Spleen (tissue), 7 donors: ENCODE measurements around the genes IGFBP1 and TNS3.

- PRO-cap, 4 experiments: no peak in any of the 4 experiments
- RAMPAGE, long total RNA, 4 experiments: no peak in any of the 4 experiments
These were observed 6.3 kb downstream of the PPIA start for GRCh38 chr7:44802656-44803292.

- PRO-cap, 4 experiments: no peak in any of the 4 experiments
- RAMPAGE, long total RNA, 4 experiments: no peak in any of the 4 experiments
These were observed 10.4 kb upstream of the NACAD start for GRCh38 chr7:45098973-45099767.

GRCh38 chr7:45108126-45109502 is 2.9 kb downstream of the TBRG4 start:
- PRO-cap, 4 experiments: no peak in any of the 4 experiments
- RAMPAGE, long total RNA, 4 experiments: no peak in any of the 4 experiments

DNA sequence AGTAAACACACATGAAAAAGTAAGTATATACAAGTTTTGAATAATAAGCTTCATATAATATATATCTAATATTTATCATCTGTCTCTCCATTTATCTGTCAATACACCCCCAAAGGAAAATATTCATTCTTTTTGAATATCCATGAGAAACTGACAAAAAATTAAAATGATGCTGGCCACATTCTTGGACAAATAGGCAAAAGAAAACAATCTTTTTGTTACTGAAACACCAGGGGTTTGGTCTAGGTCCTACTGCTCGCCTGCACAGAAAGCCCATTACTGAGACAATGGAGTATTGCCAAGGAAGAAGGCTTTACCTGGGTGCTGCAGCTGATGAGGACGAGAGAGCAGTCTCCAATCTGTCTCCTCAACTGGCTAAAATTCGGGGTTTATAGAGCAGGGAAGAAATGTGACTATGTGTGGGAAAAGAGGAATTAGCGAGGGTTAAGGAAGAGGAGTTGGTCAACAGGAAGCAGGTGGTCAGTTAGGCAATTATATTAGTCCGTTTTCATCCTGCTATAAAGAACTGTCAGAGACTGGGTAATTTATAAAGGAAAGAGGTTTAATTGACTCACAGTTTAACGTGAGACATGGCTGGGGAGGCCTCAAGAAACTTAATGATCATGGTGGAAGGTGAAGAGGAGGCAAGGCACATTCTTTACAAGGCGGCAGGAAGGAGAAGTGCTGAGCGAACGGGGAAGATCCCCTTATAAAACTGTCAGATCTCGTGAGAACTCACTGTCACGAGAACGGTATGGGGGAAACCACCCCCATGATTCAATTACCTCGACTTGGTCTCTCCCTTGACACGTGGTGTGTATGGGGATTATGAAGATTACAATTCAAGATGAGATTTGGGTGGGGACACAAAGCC is 34.9 kb downstream of the RAMP3 start:
- PRO-cap, 4 experiments: no peak in any of the 4 experiments
- RAMPAGE, long total RNA, 4 experiments: start-site peak on the minus strand in 2 of 4 experiments, centred at position 391 of the sequence, 25 to 56 reads per replicate

GRCh38 chr7:45563922-45564495 is 10.2 kb upstream of the ADCY1 start:
- PRO-cap, 4 experiments: no peak in any of the 4 experiments
- RAMPAGE, long total RNA, 4 experiments: no peak in any of the 4 experiments

DNA sequence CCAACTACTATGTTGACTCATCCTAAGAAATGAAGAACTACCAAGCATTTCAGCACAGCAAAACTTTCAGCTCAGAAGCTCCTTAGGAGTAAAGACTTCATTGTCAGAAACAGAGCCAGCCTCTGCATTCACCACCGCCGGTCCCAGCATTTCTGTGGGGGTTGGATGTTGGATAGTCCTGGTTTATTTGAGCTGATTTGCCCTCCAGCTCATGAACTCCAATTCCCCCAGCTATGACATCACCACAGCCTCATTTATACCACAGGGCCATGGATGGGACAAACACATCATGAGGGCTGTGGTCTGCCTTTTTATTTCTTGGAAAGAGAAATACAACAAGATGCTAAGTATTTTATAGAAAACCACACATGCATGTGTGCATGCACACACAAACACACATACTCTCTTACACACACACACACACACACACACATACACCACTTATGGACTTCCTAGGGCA is 123.6 kb downstream of the ADCY1 start:
- PRO-cap, 4 experiments: no peak in any of the 4 experiments
- RAMPAGE, long total RNA, 4 experiments: no peak in any of the 4 experiments

DNA sequence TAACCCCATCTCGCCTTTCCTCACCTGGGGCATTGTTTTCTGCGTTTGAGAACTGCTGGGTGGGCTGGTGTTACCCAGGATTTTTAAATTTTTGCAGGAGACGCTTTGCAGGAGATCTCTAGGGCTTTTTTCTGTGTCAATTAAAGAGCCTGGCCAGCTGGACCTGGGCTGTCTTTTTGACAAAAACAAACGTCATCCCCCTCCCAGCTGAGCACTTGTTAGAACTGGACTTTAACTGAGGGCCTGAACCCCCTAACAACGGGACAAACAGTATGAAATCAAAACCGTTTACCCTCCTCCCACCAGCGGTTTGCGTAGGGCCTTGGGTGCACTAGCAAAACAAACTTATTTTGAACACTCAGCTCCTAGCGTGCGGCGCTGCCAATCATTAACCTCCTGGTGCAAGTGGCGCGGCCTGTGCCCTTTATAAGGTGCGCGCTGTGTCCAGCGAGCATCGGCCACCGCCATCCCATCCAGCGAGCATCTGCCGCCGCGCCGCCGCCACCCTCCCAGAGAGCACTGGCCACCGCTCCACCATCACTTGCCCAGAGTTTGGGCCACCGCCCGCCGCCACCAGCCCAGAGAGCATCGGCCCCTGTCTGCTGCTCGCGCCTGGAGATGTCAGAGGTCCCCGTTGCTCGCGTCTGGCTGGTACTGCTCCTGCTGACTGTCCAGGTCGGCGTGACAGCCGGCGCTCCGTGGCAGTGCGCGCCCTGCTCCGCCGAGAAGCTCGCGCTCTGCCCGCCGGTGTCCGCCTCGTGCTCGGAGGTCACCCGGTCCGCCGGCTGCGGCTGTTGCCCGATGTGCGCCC is at the start of gene IGFBP1:
Gene IGFBP1 (plus strand): TSS at position 454 of the 811 bp plus-strand sequence.
- PRO-cap, 4 experiments: no peak in any of the 4 experiments
- RAMPAGE, long total RNA, 4 experiments: no peak in any of the 4 experiments

- PRO-cap, 4 experiments: no peak in any of the 4 experiments
- RAMPAGE, long total RNA, 4 experiments: start-site peak on the plus strand in 3 of 4 experiments, at chr7:45940415-45940682 at its widest, 17 to 52 reads per replicate
These were observed 19.3 kb upstream of the IGFBP3 start for GRCh38 chr7:45940247-45940954.

DNA sequence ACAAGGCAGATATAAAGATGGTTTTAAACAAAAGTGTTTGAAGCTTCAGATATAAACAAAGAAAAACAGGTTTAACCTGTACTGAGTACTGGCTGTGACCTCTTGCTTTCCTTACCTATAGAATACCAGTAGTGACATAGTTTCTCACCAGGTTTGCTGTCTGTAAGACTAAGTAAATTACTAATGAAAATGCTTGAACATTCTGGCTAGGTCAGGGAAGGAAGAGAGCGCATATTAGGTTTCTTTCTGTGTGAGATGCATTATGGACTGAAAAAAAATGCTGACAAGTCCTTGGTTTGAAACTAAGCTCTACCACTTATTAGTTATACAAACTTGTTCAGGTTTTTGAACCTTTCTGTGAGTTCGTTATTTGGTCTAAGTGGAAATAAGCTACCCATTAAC is 360.2 kb upstream of the IGFBP3 start:
- PRO-cap, 4 experiments: no peak in any of the 4 experiments
- RAMPAGE, long total RNA, 4 experiments: no peak in any of the 4 experiments

DNA sequence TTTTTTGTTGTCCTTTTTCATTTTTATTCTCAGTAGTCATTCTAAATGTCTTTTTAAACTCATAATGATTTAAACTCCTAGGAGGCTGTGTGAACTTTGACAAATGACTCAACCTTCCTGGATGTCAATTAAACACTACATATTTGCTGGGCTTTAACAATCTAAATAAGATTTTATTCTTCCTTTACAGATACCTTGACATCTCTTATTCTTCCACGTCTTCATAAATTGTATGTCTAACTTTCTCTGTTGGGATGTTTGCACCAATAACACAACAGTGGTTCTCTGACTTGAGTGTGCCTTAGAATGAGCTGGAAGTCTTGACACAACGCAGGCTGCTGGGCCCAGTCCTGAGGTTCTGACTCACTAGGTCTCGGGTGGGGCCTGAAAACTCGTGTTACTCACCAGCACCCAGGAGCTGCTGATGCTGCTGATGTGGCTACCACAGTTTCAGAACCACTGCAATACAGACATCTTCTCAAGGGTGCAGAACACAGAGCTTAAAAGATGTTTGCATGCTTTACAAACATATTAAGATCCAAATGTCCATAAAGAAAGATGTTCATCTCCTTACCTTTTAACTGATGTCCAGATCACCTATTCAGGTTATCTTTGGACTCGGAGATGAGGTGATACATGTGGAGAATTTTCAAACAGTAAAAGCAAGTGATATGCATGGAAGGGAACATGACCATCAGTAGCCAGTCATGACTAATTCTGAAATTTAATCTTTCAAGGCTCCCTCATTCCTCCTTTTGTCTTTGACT is 565.8 kb upstream of the IGFBP3 start:
- PRO-cap, 4 experiments: no peak in any of the 4 experiments
- RAMPAGE, long total RNA, 4 experiments: no peak in any of the 4 experiments

- PRO-cap, 4 experiments: no peak in any of the 4 experiments
- RAMPAGE, long total RNA, 4 experiments: no peak in any of the 4 experiments
These were observed 647.4 kb upstream of the IGFBP3 start for GRCh38 chr7:46568428-46568818.

DNA sequence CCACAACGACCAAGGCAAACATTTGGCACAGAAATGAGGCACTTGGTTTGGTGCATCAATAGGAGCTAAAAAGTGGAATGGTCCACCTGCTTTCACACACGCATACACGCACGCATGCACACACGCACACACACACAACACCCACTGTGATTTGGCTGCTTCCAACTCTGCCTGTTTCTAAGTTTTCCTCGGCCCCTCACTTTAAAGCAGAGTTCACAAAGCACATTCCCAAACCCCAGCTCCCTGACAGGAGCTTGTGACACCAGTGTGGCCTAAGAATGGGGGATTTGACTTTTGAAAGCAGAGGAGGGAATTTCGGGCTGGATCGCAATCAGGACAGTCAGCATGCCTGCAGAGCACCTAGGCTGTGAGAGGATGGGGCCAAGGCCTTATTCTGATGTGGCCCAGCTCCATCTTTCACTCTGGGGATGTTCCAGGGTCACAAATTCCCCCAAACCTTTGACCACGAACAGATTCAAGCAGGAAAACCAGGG is 305.7 kb downstream of the TNS3 start:
- PRO-cap, 4 experiments: no peak in any of the 4 experiments
- RAMPAGE, long total RNA, 4 experiments: no peak in any of the 4 experiments

- PRO-cap, 4 experiments: no peak in any of the 4 experiments
- RAMPAGE, long total RNA, 4 experiments: no peak in any of the 4 experiments
These were observed 254.6 kb downstream of the TNS3 start for GRCh38 chr7:47327223-47327845.

- PRO-cap, 4 experiments: no peak in any of the 4 experiments
- RAMPAGE, long total RNA, 4 experiments: no peak in any of the 4 experiments
These were observed 240.2 kb downstream of the TNS3 start for GRCh38 chr7:47341517-47342373.

DNA sequence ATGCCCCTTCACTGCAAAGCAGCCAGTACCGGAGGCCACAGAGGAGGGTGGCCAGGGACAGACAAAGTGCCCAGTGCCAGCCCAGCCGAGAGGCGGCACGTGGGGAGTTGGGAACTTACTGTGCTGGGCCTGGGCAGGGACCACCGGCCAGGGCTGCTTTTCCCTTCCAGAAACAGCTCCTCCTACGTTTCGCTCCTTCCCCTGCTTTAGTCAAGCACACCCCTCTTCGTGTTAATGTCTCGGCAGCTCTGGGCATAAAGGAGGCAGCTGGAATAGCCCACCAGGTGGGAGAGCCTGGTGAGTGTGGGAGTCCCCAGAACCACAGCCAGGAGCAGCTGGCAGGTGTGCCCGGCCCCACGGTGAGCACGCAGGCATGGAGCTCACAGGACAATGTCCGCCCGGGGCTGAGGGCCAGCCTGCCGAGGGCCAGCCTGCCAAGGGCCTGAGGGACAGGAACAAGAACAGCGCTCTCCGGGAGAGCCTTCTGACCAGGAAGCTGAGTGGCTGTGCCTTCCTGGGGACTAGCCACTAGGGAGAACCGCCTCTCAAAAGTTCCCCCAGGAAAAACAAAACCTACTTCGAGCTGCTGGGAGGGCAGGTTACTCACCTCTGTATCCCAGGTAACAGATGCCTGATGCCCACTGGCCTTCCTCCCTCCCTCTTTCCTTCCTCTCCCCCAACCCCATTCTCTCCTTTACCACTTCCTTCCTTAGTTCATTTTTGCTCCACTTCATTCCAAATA is 128.9 kb downstream of the TNS3 start:
- PRO-cap, 4 experiments: peak in 2 of 4 experiments; most common plus-strand start position 576 of the sequence (in 1); most common minus-strand start position 392 of the sequence (in 1)
- RAMPAGE, long total RNA, 4 experiments: no peak in any of the 4 experiments

- PRO-cap, 4 experiments: no peak in any of the 4 experiments
- RAMPAGE, long total RNA, 4 experiments: no peak in any of the 4 experiments
These were observed 46.6 kb downstream of the TNS3 start for GRCh38 chr7:47535326-47535624.

DNA sequence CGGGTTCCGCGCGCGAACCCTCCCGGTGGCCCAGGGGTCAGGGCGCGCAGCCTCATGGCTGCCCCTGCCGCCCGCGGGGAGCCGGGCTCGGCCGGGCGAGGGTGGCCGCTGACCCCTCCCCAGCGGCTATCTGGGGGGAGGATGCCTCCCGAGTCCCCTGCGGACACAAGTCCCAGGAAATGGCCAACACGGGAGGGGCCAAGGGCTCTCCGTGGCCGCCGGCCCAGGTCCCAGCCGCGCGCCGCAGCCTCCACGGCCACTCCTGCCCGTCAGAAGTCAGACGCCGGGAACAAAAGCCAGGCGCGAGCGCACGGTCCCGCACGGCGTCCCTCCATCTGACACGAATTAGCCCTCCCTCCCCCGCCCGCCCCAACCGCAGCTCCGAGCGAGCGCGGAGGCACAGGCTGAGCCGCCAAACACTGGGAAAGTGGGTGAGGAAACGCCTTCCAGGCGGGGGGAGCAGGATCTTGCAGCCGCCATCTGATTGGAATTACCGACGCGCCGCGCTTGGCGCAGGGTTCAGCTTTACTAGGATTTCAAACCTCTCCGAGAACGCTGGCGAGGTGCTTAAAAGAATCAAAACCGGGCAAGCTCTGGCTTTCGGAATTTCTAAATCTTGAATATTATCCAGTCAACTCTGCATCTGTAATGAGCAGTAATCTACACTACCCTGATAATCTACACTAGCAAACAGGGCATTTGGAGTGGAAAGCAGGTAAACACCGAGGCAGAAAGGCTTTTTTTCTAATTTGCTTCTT is 44.7 kb downstream of the TNS3 start:
- PRO-cap, 4 experiments: peak in 1 of 4 experiments; most common plus-strand start position 472 of the sequence (in 1); most common minus-strand start position 347 of the sequence (in 1)
- RAMPAGE, long total RNA, 4 experiments: no peak in any of the 4 experiments

DNA sequence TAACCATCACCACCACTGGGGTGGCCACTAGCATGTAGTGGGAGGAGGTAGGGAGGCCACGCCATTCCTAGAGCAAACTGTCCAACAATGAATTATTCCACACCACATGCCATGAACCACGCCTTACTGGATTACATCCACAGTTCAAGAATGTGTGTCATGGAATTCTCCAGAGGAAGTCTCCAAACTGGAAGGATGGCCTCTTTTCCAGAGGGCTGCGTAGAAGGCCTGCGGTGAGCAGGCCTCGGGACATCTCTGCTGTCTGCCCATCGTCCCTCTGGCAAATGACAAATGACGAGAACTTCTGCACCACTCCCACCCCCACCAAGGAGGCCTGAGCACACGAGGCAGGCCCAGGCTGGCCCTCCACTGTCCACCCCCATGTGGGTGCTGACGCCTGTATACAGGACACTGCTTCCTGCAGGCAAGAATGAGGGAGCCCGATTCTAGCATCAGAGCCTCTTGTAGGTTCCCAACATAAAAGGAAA is 24.1 kb downstream of the TNS3 start:
- PRO-cap, 4 experiments: no peak in any of the 4 experiments
- RAMPAGE, long total RNA, 4 experiments: no peak in any of the 4 experiments

DNA sequence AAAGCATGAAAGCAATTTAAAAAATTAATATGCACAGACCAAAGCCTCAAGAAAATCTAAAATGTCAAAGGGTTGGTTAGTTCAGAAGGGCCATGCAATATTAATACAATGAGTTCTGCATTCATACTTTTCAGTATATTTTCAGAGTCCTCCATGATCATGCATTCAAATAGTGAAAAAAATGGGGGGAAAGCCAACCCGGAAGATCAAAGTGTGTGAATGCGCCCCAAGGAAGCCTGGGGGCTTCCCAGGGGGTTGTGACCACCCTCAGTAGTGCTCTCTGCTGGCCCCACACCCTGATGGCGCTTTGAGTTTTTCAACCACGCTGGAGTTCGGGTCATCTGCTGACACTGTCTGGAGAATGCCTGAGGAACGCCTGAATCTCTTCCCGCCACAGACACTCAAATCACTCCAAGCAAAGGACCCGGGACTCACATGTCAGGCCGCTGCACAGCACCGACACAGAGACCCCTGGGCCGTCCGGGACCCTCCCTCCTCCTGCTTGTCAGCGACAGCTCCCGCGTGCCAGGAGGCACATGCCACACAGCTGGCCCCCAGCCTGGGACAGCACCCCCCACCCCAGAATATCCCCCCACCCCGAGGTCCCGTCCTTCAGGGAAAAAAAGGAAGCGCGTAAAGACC is 1.0 kb downstream of the TNS3 start:
- PRO-cap, 4 experiments: peak in 3 of 4 experiments; most common plus-strand start position 347 of the sequence (in 2)
- RAMPAGE, long total RNA, 4 experiments: no peak in any of the 4 experiments

GRCh38 chr7:47581425-47582442 is at the start of gene TNS3:
Gene TNS3 (minus strand): TSS chr7:47582111.
- PRO-cap, 4 experiments: peak in 4 of 4 experiments; most common plus-strand start chr7:47581536 (in 4); most common minus-strand start chr7:47581562 (in 3)
- RAMPAGE, long total RNA, 4 experiments: start-site peak on the minus strand in 4 of 4 experiments, at chr7:47581612-47582166 at its widest, 45 to 852 reads per replicate